CMK (cell line): ENCODE measurements around the genes AQP12B and D2HGDH.

DNA sequence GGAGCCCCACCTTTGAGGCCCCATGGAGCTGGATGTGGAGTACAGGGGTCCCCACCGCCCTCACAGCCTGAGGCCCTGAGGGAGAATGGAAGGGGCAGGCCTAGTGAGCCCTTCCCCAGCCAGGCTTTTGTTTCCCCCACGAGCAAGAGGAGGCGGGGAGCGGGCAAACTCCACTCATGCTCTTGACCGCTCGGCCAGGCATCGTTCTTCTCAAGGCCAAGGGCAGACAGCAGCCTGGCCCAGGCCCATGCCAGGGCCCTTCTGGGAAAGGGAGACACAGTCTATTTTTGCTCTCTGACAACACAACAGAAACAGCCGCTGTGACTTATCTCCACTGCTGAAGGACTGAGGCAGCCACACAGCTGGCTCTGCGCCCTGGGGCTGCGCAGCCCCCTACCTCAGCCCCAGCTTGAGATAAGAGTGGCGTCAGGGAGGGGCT is 118.7 kb upstream of the OTOS start:
- RRBS, result no CpG with 5 or more reads among the region's 11 CpGs

GRCh38 chr2:240436684-240436978 is 1.2 kb downstream of the GPC1 start:
- RRBS, result no CpG with 5 or more reads among the region's 28 CpGs

- RRBS, result no CpG with 5 or more reads among the region's 1 CpG
These were observed 43.8 kb downstream of the ANKMY1 start for GRCh38 chr2:240514086-240514341.

GRCh38 chr2:240567014-240567454 is 1.2 kb upstream of the RNPEPL1 start:
- RRBS, result no CpG with 5 or more reads among the region's 17 CpGs

- RRBS, result no CpG with 5 or more reads among the region's 24 CpGs
These were observed 5.4 kb downstream of the RNPEPL1 start for GRCh38 chr2:240573505-240574204.

- RRBS, result no CpG with 5 or more reads among the region's 31 CpGs
These were observed 6.6 kb upstream of the CAPN10 start for GRCh38 chr2:240579488-240580737.

GRCh38 chr2:240623772-240624181 is 1.5 kb upstream of the GPR35 start:
- RRBS, result no CpG with 5 or more reads among the region's 9 CpGs

GRCh38 chr2:240682625-240683245 is at the start of gene AQP12B:
Gene AQP12B (minus strand): TSS chr2:240682885.
- RRBS, result no CpG with 5 or more reads among the region's 26 CpGs

GRCh38 chr2:240897729-240898701 is 2.1 kb upstream of the MAB21L4 start:
- RRBS, result 43% methylated on average over 2 of the region's 20 CpGs

DNA sequence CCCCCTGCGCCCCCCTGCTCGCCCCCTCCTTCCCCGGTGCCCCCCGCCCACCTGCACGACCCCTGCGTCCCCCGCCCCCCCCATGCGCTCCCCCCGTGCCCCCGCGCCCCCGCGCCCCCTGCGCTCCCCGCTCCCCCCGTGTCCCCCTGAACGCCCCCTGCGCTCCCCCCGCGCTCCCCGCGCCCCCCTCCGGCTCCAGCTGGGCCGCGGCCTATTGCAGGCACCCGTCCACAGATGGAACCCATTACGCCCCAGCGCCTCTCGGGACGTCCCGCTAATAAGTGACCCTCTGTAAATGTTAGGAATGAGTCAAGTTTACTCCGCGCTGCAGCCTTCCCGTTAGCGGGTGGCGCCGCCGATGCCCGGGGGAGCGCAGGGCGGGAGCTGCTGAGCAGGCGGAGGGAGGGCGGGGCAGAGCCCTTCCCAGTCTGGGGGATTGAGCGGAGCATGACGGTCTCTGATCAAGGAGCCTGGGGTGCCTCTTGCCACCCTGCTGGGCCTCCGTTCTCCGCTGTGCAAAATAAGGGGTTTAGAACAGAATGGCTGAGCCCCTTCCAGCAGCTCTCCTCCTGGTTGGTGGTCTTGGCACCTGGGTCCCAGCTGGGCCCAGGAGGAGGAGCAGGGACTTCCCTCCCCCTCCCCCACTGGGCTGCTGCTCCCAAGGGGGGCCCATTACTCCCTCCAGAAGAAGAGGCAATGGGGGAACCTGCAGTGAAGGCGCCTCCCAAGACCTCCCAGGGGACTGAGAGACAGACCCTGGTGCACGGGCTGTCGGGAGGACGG is 10.4 kb downstream of the CROCC2 start:
- RRBS, result no CpG with 5 or more reads among the region's 51 CpGs

DNA sequence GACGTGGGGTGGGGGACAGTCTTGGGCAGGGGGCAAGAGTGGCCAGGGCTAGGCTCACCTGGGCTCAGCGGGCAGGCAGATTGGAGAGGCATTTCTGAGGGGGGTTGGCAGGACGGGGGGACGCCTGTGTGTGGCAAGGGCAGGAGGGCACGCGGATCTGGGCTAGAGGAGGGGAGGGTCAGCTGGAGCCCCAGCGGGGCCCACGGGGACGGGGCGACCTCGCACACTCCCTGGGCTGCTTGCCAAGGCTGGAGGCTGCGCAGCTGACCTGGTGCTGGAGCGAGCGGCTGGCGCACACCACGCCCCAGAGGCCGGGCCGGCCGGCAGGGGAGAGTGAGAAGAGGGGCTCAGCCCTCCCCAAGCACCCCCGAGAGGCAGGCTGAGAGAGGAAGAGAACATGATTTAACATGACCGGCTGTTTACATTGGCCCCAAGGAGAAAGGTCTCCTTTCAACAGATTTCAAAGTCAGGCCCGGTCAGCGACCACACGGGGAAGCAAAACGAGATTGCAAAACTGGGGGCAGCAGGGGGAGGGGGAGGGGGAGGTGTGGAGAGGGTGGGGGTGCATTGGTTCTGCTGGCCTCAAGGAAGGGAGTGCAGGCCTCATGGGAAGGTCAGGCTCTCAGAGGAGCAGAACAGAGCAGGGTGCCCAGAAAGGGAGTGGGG is 37.9 kb upstream of the SNED1 start:
- RRBS, result 0% methylated on average over 3 of the region's 25 CpGs

GRCh38 chr2:240999549-240999814 is 1.1 kb downstream of the SNED1 start:
- RRBS, result no CpG with 5 or more reads among the region's 7 CpGs

DNA sequence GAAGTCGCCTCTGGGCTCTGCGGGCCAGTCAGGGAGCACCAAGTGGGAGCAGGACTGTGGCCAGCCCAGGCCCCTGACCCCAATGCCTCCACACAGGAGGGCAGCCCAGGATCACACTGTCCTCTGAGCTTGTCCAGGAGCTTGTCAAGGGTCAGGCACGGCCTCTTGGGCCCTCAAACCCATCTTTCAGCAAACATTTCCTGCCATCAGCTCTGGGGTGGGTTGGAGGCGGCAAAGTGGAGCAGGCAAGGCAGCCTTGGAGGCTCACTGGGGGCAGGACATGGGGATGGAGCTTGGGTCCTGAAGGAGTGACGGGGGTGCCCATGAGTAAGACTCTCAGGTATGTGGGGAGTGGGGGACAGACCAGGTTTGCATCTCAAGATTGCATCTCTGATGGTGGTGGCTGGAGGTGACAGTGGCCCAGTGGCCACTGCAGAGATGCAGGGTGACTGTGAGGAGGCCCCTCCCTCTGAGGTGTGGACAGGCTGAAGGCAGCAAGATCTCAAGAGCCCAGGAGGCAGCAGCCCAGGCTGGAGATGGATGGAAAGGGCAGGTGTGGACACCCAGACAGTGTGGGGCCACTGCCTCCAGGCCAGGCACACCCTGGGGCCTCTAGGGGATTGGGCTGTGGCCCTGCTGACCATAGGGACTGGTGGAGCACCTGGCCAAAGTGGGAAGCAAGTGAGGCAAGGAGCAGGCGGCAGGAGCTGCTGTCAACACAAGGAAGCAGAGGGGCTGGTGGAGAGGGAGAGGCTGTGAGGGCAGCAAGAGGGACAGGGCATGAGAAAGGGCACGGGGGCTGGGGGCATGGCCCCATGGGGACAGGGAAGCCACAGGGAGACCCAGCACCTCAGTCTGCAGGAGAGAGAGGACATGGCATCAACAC is 10.6 kb downstream of the SNED1 start:
- RRBS, result no CpG with 5 or more reads among the region's 7 CpGs

GRCh38 chr2:241011583-241012151 is 13.2 kb downstream of the SNED1 start:
- RRBS, result no CpG with 5 or more reads among the region's 18 CpGs

- RRBS, result no CpG with 5 or more reads among the region's 5 CpGs
These were observed 44.7 kb downstream of the MTERF4 start for GRCh38 chr2:241057339-241057899.

DNA sequence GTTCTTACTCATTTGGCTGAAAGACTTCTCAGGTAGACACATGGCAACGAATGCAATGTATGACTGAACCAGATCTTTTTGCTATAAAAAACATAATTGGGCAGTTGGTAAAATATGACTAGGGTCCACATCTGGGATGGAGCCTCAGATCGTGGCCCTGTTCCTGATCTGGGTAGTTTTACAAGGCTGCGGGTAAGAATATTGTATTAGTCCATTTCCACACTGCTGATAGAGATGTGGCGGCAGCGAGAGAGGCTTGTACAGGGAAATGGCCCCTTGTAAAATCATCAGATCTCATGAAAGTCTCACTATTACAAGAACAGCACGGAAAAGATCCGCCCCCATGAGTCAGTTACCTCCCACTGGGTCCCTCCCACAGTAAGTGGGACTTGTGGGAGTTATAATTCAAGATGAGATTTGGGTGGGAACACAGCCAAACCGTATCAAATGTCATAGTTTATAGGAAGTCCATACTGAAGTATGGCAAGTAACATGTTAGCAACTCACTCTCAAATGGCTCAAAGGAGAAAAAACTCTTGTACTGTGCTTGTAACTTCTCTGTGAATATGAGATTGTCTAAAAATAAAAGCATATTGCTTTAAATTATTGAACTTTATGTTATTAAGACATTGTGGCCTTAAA is 56.0 kb downstream of the FARP2 start:
- RRBS, result no CpG with 5 or more reads among the region's 8 CpGs

GRCh38 chr2:241702872-241703508 is 1.2 kb downstream of the ING5 start:
- RRBS, result 11% methylated on average over 3 of the region's 19 CpGs

- RRBS, result no CpG with 5 or more reads among the region's 28 CpGs
These were observed 5.9 kb upstream of the D2HGDH start for GRCh38 chr2:241728415-241729103.

DNA sequence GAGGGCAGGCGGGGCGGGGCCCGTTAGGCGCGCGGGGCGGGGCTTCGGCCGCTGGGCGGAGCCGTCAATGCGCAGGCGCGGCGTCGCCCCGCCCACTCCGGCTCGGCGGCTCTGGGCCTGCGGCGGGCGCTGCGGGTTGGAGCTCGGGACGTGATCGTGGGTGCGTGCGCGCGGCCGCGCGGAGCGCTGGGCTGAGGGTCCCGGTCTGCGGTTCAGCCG is at the start of gene D2HGDH:
Gene D2HGDH (plus strand): TSS at position 95 of the 219 bp plus-strand sequence.
- RRBS, result under 1% methylated on average over 15 of the region's 38 CpGs

GRCh38 chr2:241755417-241756087 is 21.1 kb upstream of the GAL3ST2 start:
- RRBS, result 96% methylated on average over 7 of the region's 36 CpGs